Karpas-422 (cell line): ENCODE results near the genes ITGBL1 and METTL21C.

DNA sequence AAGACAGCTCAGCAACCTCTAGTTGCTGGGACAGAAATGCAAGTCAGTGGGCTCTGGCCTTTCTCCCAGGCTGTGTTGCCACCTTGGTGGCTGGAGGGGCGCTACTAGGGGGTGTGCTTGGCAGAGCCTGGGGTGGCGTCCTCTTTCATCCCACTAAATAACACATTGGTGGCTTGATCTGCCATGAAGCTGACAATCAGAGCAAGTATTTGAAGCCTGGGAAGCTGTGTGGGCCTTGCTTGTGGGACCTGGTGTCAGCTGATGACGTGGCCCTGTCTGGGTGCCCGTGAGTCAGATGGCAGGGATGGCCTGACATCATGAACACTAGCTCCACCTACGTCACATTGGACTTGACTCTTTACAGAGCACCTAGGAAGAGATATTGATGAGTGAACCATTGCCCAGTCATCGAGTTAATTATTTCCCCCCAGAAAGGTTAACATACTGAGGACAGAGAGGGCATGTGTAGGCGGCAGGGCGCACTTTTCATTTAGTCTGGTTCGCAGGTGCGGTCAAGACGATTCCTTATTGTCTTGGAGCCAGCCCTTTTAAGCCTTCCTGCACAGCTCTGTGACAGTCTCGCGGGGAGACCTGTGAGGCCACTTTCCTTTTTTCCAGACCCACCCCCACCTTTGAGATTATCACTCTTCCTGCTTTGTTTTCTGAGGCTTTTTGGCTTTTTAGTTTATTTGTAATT, 49.1 kb downstream of the CLYBL start:
- PRO-cap: no peak
- RAMPAGE, long total RNA: no peak

- PRO-cap: no peak
- RAMPAGE, long total RNA: no peak
These were observed 49.7 kb downstream of the CLYBL start for GRCh38 chr13:99656151-99656542.

- PRO-cap: no peak
- RAMPAGE, long total RNA: no peak
These were observed 3.4 kb downstream of the ZIC5 start for GRCh38 chr13:99967667-99968978.

GRCh38 chr13:99972496-99972769, 866 bp upstream of the ZIC5 start:
- PRO-cap: no peak
- RAMPAGE, long total RNA: no peak

DNA sequence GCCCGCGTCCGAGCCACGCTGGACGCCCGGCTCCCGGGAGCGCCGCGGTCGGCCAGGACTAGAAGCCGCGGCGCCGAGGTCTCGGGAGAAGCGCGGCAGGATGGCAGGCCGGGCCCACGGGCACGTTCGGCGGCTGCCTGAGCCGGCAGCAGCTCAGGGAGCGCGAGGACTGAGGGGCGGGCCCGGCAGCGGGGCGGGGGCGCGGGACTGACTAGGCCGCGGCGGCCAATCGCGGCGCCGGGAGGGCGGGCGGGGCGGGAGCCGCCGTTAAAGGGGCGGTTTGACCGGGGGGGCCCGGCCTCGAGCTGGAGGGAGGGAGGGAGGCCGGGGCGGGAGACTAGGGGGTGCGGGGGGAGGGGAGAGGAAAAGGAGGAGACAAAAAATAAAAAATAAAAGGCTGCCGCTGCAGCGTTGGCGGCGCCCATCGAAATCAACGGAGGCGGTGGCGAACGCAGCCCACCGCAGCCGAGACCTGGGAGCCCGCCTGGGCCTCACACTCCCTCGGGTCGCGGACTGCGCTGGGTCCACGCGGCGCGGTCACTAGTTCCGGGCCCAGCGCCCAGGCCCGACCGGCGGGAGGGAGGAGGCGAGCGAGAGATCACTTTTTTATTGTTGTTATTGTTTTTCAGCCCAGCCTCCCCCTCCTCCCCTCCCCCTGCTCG, 1.0 kb upstream of the ZIC2 start:
- PRO-cap: no peak
- RAMPAGE, long total RNA: no peak

- PRO-cap: no peak
- RAMPAGE, long total RNA: no peak
These were observed 3.1 kb downstream of the ZIC2 start for GRCh38 chr13:99984410-99985277.

DNA sequence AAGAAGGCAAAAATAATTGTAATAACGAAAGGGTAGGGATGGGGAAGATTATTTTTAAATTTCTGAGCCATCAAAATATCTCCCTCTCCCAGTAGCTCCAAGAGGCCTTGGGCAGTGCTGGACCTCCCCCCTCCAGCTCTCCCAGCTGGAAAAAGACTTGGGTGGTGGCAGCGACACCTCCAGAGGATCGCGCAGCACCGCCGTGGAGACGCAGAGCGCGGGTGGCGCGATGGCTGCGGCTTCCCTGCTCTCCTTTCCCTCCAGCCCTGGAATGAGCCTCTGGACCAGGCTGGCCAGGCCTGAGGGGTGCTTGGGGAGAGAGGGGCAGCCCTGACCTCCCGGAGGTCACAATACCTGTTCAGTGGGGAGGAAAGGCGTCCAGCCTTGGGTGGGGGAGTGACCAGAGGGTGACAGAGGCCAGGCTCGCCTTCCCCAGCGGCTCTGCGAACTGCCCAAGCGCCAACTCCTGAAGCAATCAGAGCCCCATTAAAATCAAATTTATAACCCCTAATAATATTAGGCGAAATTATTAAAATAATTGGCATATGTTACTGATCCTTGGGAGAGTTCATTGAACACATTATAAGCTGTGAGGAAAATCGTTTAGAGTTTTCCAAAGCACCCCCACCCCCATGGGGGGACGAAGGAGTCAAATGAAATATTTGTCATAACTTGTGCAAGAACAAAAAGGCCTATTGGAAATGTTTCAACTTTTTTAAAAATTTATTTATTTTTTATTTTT, 6.2 kb downstream of the ZIC2 start:
- PRO-cap: no peak
- RAMPAGE, long total RNA: no peak

- PRO-cap: no peak
- RAMPAGE, long total RNA: no peak
These were observed 185.8 kb downstream of the GGACT start for GRCh38 chr13:100402846-100403128.

GRCh38 chr13:100436057-100436618, 152.5 kb downstream of the GGACT start:
- PRO-cap: no peak
- RAMPAGE, long total RNA: no peak

- PRO-cap: no peak
- RAMPAGE, long total RNA: no peak
These were observed 351.6 kb upstream of the TMTC4 start for GRCh38 chr13:101026285-101026559.

GRCh38 chr13:101452187-101453037, at the start of gene ITGBL1:
ITGBL1 (plus strand) TSS chr13:101452675.
- PRO-cap: no peak
- RAMPAGE, long total RNA: no peak

DNA sequence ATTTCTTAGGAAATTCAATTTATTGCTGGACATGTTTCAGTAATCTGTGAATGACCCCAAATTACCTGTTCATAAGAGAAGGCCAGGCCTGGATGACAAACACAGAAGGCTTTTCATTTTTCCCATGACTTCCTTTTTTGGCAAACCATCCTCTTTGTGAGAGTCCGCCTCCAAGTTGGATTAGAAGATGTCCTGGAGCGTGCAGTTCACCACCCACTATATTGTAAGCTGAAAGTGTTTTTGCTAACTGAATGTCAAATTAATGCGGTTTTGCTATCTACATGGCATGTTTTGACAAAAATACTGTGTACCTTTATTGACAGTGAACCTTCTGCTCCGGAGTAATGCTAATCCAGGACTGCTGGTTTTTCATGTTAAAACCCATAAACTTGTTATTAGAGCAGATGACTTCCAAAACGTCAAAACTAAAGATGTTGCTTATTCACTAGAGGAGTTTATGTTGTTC, 70.8 kb downstream of the ITGBL1 start:
- PRO-cap: no peak
- RAMPAGE, long total RNA: no peak

DNA sequence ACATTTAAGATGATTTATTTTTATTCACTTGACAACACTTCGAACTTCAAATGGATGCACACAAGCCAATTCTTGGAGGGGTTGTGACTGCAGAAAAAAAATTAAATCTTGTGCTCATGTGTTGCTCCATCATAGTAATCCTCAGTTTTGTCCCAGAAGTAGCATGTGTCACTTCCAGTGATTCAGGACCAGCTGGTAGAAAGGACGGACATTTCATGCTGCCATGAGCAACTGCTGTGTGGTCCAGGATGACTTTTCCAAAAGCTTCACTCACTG, 71.1 kb downstream of the ITGBL1 start:
- PRO-cap: no peak
- RAMPAGE, long total RNA: no peak

GRCh38 chr13:102393963-102394718, 202.6 kb upstream of the TPP2 start:
- PRO-cap: no peak
- RAMPAGE, long total RNA: no peak

DNA sequence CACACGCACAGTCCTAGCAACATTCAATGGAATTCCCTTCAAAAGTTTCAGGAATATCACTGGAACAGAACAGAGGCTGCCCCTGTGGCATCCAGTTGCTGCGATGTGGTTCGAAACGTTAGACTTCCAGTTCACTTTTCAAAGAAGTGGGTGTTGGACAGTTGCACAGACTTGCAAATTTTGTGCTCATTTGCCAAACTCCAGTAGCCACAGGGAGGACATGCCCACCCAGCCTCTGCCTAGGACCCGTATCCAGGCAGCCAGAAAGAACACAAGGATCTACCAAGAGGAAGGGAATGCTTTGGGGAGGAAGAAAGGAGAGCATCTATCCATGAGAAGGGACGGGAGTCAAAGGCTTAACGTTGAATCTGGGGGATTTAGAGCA, at the start of gene METTL21C:
Gene METTL21C, minus strand, starts transcription at position 120 of the 385 bp plus-strand sequence.
- PRO-cap: no peak
- RAMPAGE, long total RNA: no peak

DNA sequence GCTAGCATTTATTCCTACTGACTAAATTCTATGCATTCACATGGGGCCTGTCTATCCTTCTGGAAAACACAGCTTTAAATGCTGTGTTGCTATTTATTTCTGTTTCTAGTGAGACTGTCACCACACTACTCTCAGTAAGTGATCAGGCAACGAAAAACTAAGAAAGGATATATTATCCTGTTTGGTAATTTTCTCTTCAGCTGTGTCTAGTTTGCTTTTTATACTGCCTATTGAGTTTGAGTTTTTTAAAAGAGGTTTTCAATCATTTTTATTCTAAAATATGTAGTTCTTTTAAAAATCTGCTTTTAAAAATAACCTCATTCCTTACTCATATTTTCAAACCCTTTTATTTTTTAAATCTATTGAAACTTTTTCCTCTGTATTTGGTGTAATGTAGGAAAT, 22.3 kb upstream of the ERCC5 start:
- PRO-cap: no peak
- RAMPAGE, long total RNA: no peak

- PRO-cap: no peak
- RAMPAGE, long total RNA: no peak
These were observed 183 bp upstream of the SLC10A2 start for GRCh38 chr13:103066443-103066757.

DNA sequence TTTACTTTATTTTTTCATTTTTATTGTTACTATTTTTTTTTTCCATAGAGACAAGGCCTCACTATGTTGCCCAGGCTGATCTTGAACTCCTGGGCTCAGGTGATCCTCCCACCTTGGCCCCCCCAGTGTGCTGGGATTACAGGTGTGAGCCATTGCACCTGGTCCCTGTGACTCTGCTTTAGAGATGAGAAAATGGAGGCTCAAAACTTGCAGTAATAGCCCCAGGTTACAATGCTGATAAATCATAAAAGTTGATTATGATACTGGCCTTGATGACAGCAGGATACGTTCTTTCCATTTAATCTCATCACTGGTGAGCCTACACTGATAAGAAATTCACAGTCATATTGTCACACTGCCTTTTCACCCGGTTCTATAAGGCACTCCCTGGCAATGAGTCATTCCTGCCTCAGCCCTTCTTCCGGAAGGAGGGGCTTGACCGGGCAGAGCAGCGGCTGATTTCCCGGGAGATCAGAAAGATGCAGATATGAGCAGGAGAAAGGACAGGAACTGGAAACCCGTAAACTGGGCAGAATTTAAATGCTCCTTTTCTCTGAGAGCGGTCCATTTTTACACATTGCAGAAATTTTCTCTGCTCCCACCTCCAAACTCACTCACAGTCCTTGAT, 453.2 kb downstream of the DAOA start:
- PRO-cap: no peak
- RAMPAGE, long total RNA: no peak

- PRO-cap: no peak
- RAMPAGE, long total RNA: no peak
These were observed 350.6 kb downstream of the EFNB2 start for GRCh38 chr13:106184848-106185347.

DNA sequence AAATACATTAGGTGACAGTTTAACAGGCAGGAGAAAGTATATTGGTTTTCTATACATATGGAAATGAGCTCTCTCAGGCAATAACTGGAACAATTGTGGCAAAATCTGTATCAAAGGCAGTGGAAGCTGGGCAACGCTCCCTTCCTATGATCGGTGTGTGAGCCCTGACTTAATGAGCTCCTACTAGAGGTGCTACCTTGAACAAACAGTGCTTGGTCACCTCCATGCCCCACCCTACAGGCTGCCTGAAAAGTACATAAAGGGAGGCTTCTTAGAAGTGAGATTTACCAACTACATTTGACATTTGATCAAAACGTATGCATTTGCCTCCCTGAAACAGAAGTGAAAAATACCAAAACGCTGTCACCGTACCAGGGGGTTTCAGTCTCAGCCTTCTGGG, 185.2 kb downstream of the EFNB2 start:
- PRO-cap: no peak
- RAMPAGE, long total RNA: no peak